Mucosa of descending colon (tissue), 1 donor: Measurements from ENCODE around the genes RNF215, DUSP18, PIK3IP1, PATZ1 and PRR14L.

DNA sequence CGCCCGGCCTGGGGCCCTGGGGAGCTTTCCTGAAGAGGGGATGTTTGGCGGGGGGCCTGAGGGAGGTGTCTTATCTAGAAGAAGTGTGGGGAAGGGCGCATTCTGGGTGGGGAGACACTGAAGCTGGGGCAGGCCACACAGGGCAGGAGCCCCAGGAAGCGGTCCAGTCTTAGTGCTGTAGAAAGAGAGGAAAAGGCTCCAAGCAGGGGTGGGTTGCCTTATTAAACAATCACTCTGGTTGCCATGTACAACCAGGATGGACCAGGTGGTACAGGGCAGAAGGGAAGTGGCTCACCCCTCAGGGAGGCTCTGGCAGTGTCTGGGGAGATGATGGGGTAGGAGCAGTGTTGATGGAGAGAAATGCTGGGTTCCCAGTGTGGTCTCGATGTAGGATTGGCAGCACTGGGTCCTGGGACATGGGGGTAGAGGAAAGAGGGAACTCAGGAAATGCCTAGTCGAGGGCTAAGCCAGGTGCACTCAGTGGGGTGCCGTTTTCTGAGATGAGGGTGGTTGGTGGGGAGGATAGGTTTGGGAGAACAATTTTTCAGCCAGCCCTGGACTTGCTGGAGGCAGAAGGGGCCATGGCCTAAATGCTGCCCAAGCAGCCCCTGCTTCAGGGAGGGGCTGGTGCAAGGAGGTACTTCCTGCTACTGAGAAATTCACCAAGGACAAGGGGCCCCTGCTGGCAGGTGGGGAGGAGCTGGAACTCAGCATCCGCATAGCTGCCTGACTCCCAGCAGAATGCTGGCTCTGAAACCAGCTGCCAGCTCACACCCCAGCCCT lies 5.8 kb downstream of the CCDC157 start:
- PRO-cap = no peak

GRCh38 chr22:30386536-30387825 lies at the start of gene RNF215:
Gene RNF215, minus strand, starts transcription at chr22:30387411.
- PRO-cap = unidirectional peak, minus-strand start at chr22:30387108; unidirectional peak, minus-strand start at chr22:30387391

DNA sequence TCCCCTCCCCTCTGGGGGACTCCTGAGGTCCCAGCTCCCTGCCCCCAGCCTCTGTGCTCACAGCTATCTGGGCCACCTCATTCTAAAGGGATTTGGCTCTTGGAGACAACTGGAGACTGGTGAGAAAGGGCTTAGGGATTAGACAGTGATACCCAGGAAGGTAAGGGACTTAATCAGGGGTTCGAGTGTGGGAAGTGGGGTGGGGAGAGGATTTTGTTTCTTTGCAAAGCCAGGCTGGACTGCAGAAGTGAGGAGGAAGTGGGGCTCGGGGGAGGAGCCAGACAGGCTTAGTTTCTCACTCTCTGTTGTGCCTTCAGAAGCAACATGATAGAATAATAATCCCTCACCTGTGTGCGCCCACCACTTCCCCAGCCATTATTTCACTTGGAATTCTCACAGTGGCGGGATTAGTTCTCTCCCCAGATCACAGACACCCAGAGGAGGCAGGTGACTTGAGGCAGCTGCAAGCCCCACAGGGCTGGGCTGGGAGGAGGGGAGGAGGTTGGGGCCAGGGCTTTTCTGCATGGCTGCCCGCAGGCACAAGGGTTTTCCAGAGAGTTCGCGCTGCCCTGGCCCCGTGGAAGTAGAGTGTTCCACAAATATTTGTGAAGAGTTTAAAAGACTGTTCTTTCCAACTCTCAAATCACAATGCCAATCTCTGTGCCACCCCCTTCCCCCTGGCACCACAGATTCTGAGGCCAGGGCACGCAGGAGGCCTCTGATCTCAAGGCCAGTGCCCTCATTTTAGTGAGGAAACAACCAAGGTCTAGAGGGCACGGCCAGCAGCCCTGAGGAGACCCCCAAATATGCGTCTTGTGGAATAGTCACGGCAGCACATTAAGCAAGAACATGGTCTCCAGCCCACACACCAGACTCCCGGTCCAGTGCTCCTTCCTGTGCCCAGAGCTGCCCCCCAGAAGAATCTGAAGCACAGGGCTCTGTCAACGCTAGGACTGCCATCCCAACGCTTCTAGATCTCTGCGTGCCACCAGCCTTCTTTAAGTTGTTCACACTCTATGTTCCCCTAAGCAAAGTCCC lies 3.9 kb upstream of the SEC14L2 start:
- PRO-cap = no peak

- PRO-cap = unidirectional peak, plus-strand start at chr22:30665998
Measured at GRCh38 chr22:30665675-30666142, 2.0 kb downstream of the DUSP18 start.

GRCh38 chr22:30667554-30668399 lies at the start of gene DUSP18:
Gene DUSP18, minus strand, starts transcription at chr22:30667875.
- PRO-cap = bidirectional peak, plus-strand start at chr22:30667977, minus-strand start at chr22:30667875

DNA sequence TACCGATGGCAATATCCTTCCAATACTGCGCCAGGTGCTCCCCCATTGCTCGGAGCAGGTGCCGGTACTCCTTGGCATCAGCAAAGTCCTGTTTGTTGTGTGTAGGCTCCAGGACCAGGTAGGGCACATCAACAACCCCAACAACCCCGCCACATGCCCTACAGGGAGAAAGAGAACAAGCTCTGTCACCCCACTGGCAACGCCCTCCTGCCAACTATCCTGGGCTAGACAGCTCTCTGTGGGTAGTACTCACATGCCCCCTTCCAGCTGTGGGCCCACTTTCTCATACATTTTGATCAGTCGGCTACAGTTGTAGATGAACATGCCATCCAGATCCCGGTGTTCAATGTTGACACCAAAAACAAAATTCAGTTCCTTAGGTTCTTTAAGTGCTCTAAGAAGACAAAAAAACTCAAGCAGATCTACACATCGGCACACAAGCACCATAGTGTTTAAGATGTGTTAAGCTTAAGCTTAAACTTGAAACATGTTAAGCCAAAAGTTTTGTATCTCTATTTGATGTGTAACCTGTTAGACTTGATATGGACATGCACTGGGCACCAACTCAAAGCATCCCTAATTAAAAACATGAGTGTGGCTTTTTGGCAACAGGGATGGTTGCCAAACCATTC lies 30.6 kb downstream of the MORC2 start:
- PRO-cap = no peak

- PRO-cap = no peak
Measured at GRCh38 chr22:30975392-30976511, 7.2 kb upstream of the MORC2 start.

DNA sequence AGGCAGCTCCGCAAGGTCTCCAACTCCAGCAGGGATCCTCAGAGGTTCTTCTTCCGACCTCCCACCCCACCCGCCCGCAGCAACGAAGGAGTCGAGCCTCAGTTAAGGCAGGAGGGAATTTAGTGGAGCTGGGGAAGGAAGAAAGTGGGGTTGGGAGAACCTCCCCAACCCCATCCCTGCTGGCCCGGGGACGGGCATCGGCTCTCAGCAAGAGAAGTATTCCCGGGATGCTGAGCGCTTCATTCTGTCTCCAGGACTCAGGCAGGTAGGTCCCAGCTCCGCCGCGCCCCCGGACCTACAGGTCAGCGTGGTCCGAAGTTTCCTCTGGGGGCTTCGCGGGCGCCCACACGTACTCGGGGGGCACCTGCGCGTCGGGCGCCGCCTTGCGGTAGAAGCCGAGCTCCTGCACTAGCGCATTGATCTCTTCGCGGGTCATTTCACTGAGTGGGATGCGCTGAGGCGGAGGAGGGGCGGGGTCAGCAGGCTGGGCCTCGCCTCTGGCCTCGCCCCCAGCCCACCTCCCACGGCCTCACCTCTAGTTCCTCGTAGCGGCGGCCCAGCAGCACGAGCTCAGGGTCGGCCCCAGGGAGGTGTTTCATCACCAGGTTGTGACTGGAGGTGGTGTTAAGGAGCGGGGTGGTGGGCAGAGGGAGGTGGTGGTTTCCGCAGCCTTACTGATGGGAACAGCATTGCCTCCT lies 2.5 kb downstream of the SELENOM start:
- PRO-cap = no peak

- PRO-cap = unidirectional peak, plus-strand start at chr22:31107108
Measured at GRCh38 chr22:31106856-31107235, 522 bp downstream of the SELENOM start.

- PRO-cap = no peak
Measured at GRCh38 chr22:31140793-31141178, 478 bp upstream of the PLA2G3 start.

DNA sequence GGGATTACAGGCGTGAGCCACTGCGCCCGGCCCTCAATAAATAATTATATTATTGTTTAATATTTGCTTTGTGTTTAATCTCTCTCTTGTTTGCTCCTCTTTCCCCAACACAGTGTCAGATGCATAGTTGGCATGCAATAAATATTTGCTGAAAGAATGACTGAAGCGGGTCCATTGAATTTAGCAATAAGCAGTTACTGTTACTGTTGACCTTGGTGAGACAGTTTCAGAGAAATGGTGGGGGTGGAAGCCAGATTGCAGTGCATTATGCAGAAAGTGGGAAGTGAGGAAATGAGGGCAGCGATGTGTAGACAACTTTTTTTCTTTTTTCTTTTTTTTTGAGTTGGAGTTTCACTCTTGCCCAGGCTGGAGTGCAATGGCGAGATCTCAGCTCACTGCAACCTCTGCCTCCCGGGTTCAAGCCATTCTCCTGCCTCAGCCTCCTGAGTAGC lies 9.7 kb downstream of the LIMK2 start:
- PRO-cap = no peak

DNA sequence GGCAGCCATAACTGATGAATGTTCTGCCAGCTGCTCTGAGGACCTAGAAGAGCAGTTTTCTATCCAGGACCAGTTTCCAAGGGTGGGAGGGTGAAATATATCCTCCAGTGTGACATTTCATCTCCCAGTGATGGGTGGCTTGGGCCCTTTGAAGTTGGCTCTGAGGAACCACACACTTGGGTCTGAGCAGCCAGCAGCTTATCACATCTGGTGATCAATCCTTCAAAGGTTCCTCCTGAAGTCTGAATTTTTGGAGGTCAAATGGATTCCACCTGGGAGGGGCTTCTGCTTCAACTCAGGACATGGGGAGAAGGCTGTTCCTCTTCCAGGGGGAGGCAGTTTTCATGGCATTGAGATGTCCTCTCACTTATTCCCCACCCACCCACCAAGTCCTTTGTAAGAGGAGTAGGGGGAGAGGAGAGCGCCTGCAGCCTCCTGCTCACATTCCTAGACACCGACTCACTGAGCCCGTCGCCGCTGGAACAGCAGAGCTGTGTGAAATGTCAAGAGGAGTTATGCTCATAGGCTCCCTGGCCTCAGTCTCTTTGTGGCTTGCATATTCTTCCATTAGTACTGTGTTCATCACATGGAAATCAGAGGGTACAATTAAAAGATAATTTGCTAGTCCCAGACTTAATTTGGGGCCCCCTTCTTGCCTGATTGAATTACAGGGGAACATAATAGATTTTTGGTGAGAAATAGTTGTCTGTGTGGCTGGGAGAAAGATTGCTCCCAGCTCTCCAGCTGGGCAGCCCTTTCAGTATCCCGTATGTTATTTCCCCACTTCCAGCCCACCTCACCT lies 31.8 kb downstream of the LIMK2 start:
- PRO-cap = no peak

DNA sequence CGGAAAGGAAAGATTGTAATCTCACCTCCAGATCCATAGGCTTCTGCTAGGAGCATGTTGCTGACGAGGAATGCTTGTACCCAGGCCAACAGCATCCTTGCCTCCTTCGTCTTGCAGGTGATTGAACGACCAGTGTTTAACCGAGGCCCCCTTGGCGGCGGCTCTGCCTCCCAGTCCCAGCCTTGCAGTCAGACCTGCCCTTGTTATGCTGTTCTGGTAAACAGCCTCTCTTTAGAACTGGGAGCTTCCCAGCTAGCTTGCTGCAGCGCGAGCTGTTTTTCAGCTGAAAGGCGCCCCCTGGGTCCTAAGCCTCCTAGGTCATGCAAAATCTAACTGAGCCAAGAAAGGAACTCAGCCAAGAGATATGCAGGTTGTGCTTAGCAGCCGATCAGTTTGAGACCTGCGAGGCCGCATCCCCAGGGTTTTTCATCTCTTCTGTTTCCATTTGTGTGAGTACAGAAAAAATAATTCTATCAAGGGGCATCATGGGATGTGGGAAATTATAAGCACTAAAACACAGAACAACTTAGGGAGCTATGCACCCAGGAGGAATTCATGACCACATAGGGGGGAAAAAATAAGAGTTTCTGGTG lies at the start of gene PIK3IP1:
TSS of gene PIK3IP1 (minus strand) at position 239 of the 593 bp plus-strand sequence.
- PRO-cap = bidirectional peak, plus-strand start at position 354 of the sequence, minus-strand start at position 207 of the sequence

DNA sequence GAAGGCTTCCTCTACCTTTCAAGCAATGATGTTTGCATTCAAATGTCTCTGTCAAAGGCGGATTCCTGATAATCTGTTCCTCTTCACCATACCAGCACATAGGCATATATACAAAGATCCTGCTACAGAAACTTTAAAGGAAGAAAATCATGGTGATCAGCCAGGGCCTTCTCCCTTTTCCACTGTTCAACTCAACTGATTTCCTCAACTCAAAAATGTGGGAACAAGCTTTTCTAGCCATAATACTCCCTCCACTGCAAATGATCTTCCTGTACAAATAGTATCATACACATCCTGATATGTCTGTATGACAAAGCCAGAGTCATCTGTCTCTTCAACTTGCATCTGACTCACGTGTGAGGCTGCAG lies 13.4 kb downstream of the PATZ1 start:
- PRO-cap = no peak

- PRO-cap = bidirectional peak, plus-strand start at chr22:31343467, minus-strand start at chr22:31343417
Measured at GRCh38 chr22:31342996-31343754, 3.0 kb downstream of the PATZ1 start.

DNA sequence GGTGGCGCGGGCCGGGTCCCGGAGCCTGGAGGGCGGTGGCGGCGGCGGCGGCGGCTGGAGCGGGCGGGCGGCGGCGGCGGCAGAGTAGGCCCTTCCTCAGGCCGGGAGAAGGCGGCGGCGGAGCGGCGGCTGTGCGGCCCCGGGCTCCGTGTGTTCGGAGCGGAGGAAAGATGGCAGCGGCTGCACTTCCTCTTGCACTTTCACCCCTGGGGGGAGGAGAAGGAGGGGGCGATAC lies at the start of gene PATZ1:
TSS of gene PATZ1 (minus strand) at position 175 of the 235 bp plus-strand sequence.
- PRO-cap = bidirectional peak, plus-strand start outside the sequence, minus-strand start at position 154 of the sequence

GRCh38 chr22:31621534-31621909 lies 40.5 kb downstream of the PISD start:
- PRO-cap = no peak

DNA sequence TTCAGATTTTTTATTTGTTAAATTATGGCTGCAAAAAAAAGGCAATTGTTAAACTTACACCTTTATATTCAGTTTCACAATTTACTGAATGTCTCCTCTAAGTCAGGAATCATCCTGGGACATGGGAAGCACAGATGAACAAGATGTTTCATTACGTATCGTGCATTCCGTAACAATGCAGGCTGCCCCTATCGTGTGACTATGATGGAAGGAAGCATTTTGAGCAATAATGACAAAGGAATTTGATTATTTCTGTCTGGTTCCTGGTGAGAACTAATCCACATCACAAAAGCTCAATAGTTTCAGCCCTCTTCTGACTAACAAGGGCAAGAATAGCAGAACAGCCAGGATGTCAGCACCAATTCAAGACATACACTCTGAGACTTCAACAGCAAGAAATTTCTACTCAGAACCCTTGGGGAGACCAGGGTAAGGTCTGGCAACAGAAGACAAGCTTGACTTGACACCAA lies 14.5 kb downstream of the PISD start:
- PRO-cap = no peak

GRCh38 chr22:31681806-31682259 lies 19.8 kb upstream of the PISD start:
- PRO-cap = no peak

- PRO-cap = unidirectional peak, minus-strand start at chr22:31749849; bidirectional peak, plus-strand start at chr22:31750353, minus-strand start at chr22:31750132
Measured at GRCh38 chr22:31749496-31750638, at the start of gene PRR14L. Gene PRR14L, minus strand, starts transcription at chr22:31750132.